Measurements from ENCODE around the gene TSPYL6.

DNA sequence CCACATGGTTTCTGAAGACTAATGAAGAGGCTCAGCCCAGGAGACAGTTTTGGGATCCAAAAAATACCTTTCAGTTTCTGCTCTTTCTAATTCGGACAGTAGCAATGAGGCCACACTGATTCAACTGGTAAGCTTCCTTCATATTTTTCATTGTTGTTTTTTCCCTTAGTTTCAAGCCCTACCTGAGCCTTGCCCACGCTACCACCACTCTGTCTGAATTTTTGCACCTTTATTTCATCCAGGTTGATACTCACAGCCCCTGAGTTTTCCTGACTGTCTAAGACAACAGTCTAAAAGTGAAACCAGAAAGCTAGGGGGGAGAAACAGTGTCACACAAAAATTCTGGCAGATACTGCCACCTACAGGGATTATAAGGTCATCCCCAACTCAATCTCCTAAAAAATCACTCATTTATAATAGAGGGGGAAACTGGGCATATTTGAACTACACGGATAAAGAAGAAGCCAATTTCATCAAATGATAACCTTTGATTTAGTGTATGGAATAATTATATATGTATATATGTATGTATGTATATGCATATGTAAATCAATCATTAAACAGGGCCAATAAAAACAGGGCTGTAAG is 887.7 kb downstream of the NRXN1 start:
- PRO-cap, result no peak

- PRO-cap, result no peak
Measured at GRCh38 chr2:51064070-51064423, 32.1 kb upstream of the NRXN1 start.

- PRO-cap, result no peak
Measured at GRCh38 chr2:53714124-53714656, 53.4 kb upstream of the CHAC2 start.

GRCh38 chr2:53813142-53813416 is 26.2 kb downstream of the ERLEC1 start:
- PRO-cap, result no peak

DNA sequence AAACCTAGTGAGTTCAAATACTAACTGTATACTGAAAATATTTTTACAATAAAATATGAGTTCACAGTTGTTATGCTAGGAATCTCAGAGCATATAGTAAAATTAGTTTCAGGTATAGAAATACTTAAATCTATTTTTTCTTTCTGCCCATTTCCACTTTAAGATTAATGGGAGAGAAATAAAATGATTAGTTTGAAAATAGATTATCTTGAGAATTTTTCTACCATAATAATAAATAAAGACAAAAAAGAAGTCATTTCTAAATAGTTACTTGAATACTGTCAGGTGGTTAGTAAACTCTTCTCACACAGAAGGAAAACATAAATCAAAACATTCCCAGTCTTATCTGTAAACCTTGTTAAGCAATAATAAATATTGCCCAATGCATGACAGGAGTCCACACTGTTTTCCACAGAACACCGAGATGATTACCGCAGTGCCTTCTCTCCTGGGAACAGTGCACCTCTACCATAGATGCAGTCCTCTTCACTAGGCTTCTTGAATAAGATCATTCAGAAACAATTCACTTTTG is 8.9 kb downstream of the GPR75 start:
- PRO-cap, result no peak

DNA sequence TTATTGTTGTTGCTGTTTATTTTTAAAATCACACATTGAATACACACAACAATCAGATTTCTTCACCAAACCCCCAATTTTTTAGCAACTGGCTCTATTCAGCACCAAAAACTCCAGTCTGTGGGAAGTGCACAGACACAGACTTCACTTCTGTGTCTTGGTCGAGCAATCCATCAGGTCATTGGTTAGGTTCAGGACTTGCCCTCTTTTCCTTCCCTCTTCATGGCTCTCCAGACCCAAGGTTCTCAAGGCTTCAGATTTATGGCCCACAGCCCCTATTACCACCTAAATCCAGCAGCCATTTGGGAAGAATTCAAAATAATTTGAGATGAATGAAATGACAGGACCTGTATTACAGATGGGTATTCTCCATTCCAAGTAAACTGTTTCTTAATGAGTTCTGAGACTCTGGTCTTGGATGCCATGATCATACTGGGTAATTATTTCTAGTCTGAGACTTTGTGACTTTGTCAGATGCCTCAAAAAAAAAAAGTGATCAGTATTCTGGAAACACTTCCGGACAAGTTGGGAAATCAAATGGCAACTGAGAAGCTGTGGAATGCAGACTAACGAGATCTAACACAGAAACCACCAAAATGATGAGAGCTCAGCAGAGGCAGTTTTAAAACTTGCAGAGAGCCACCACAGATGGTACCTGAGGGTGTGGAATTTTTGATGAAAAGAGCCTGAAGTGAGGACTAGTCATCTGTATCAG is 5.3 kb upstream of the GPR75 start:
- PRO-cap, result no peak

DNA sequence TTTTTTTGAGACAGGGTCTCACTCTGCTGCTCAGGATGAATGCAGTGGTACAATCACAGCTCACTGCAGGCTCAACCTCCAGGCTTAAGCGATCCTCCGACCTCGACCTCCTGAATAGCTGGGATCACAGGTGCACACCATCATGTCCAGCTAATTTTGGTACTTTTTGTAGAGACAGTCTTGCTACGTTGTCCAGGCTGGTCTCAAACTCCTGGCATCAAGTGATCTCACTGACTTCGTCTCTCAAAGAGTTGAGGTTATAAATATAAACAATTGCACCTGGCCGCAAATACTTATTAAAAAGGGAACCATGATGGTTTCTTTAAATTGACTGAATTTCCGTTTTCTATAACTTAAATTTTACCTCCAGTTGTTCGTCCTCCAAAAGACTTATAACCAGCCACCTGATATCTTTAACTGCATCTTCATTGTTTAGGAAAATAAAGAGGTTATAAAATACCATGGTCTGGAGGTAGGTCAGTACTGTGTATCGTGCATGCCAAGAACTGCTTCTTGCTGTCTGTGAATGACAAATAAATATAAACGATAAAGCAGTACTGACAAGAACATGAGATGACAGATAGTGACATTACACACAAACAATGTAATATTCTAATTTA is 14.3 kb upstream of the GPR75 start:
- PRO-cap, result no peak

DNA sequence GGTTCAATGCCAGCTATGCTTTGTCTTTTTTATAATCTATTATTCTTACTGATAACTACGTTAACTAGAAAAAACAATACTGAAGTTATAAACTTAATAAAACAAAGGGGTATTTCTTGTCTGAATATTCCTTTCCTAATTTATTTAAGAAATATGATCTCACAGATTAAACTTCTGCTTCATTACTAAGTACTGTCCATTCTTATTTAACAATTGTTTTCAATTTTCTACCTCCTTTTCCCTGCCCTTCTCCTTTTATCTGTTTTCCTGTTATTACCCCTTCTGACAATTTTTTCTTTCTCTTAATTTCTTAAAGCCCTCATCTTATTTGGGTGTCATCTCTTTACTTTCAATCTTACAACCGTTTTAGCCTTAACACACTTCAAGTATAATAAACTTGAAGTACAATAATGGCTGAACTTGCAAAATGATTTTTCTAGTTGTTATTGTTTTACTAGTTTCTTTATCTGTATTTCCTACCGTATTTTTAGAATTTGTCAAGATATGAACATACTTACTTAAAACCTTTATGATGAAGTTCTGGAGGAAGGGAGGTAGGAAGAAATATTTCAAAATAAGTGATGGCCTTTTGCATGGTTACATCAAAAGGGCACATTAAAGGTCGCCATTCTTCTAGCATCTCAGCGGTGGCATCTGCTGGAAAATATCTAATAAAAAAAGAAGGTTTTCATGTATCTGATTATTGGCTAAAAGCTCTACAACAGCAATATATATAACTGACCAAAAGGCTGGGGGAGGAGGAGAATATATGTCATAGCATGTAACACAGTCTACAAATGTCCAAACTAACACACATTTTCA is 33.7 kb downstream of the PSME4 start:
- PRO-cap, result no peak

DNA sequence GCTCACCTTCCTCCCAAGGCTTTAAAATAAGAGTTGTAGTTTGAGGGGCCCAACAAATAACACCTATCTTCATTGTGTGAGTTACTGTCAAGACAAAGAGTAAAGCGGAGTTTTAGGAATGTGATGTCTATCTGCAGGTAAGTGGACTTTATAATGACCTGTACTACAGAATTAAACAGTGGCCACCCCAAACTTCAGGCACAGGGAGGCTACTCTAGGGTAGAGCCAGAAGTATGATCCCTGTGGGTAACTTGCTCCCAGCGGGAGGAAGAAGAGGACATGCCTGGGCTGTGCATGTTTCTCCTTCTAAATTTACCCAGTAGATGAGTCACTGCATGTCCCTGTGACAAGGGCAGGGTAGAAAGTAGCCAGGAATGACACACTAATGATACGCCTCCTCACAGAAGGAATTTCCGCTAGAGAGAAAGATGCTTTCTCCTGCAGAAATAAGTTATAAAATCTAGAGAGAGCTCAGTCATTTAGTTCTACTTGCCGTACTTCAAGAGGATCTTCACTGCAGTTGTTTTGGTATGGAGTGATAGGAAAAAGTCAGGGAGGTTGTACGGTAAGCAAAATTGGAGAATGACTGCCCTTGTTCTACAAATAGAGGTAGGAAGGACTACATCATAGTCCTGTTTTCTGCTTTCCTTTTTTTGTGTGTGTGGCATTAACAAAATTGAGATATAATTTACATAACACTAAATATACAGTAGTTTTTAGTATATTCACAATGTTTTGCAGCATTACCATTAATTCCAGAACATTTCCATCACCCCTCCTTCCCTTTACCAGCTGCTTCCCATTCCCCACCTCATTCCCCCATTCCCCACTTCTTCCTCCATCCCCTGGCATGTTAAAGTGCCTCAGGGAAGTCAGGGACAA is 133.0 kb downstream of the TSPYL6 start:
- PRO-cap, result no peak

GRCh38 chr2:54164026-54164742 is 91.8 kb downstream of the TSPYL6 start:
- PRO-cap, result no peak

- PRO-cap, result no peak
Measured at GRCh38 chr2:54256016-54256386, at the start of gene TSPYL6. Gene TSPYL6, minus strand, starts transcription at chr2:54256229.

DNA sequence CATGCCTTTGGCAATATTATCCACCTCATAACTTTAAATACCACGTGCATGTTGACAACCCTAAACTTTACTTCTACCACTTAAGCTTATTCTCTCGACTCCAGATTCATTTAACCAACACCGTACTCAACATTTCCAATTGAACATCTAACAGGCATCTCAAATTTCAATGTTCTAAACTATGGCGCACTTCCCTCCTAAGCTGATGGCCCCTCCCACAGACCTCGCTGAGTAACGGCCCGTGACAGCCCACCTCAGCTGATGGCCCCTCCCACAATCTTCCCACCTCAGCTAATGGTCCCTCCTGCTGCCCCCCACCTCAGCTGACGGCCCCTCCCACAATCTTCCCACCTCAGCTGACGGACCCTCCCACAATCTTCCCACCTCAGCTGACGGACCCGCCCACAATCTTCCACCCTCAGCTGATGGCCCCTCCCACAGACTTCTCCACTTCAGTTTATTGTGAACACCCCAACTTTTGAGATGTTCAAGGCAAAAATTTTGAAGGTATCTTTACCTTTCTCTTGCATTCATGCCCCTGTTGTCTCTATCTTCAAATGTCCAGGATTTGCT is 17.5 kb upstream of the C2orf73 start:
- PRO-cap, result no peak

- PRO-cap, result unidirectional peak, minus-strand start at chr2:54330543
Measured at GRCh38 chr2:54329749-54330700, 659 bp upstream of the C2orf73 start.

DNA sequence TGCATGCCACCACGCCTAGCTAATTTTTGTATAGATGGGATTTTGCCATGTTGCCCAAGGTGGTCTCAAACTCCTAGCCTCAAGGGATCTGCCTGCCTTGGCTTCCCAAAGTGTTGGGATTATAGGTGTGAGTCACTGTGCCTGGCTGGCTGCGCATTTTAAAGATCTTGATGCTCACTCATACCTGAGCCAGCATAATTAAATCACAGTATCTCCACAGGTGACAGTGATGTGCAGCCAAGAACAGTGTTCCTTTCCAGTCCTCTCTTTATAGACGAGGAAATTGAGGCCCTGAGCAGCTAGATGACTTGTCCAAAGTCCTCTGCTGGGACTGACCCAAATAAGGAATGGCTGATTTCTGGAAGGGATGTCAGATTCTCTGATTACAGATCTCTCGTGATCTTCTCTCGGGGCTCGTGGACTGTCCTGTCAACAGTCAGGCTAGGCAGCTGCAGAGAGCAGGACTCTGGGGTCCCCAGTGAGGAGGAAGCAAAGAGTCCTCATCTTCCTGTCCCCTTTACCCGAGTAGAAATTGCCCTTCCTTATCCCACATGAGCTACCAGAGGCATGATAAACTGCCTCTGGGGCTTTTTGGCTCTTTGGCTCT is 44.7 kb downstream of the SPTBN1 start:
- PRO-cap, result no peak

- PRO-cap, result no peak
Measured at GRCh38 chr2:54526130-54526844, 70.2 kb downstream of the SPTBN1 start.

- PRO-cap, result no peak
Measured at GRCh38 chr2:54570727-54571568, 114.8 kb downstream of the SPTBN1 start.

GRCh38 chr2:54623204-54623925 is 100.1 kb upstream of the EML6 start:
- PRO-cap, result no peak

DNA sequence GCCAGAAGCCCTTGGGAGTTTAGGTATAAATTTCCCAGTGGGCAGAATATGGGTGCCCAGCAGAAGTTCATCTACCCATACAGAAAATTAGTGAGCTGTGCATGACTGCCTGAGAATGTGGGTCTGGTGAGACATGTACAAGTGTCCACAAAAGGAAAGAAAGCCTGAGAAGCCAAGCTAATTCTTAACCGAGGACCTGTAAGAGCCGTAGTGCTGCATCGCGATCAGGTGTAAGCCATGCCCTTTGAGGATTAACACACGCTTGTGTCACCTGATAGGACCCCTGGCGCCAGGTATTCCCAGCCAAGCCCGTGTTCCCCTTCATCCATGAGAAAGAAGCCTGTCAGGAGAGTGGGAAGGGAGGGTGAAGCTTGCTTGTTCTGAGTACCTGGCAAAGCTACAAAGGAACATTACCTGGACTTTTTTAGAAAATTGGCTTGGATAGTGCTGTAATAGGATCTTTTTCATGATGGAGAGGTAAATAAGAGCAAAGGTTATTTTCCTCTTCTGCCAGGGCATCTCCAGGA is 90.6 kb upstream of the EML6 start:
- PRO-cap, result no peak

- PRO-cap, result no peak
Measured at GRCh38 chr2:54636397-54637095, 86.9 kb upstream of the EML6 start.

DNA sequence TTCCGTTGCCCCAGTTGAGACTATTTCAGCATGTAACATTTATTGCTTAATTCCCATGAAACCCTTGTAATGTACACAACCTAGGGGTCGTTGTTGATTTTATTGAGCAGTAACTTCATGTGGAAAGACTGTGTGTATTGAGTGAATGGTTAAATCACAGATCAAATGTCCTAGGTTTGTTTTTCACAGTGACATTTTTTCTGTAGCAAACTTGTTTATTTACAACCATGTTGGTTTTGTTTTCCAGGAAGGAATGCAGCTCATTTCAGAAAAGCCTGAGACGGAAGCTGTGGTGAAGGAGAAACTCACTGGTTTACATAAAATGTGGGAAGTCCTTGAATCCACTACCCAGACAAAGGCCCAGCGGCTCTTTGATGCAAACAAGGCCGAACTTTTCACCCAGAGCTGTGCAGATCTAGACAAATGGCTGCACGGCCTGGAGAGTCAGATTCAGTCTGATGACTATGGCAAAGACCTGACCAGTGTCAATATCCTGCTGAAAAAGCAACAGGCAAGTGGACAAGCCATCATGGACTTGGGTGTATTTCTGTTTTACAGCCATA is 79.3 kb upstream of the EML6 start:
- PRO-cap, result no peak

Data from Metastatic Lung Carcinoma in the Adrenal Gland (tissue), 1 donor.